ENCODE data around the genes PLAAT4 and KCNK4.

GRCh38 chr11:63306048-63306542, 16.4 kb downstream of the SLC22A10 start:
- RRBS, 2 experiments, result no CpG with 5 or more reads among the region's 3 CpGs

GRCh38 chr11:63536357-63537147, at the start of gene PLAAT4:
Gene PLAAT4, plus strand, starts transcription at chr11:63536808.
- RRBS, 2 experiments, result no CpG with 5 or more reads among the region's 12 CpGs

DNA sequence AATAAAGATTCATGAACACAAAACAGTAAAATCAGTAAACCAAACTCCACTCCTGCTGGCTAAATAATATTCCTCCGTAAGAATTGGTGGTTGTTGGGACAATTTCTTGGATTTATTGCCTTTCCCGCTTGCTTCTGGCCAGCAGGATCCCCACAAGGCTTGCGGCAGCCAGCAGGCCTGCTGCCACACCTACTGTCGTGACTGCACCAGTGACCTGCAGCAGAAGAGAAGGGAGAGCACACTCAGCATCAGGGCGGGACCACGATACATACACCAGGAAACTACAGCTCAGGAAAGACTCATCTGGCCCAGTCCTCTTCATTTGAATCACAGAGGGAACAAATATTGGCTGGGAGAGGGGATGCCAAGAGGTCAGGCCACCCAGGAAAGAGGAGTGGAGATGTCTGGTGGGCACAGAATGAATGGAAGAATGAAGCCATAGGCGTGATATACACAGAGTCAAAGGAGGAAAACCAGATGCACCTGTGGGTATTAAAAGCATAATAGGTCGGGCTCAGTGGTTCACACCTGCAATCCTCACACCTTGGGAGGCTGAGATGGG, 10.2 kb downstream of the PLAAT2 start:
- RRBS, 2 experiments, result no CpG with 5 or more reads among the region's 8 CpGs

GRCh38 chr11:63566904-63567932, 4.0 kb upstream of the PLAAT2 start:
- RRBS, 2 experiments, result no CpG with 5 or more reads among the region's 5 CpGs

- RRBS, 2 experiments, result no CpG with 5 or more reads among the region's 4 CpGs
These were observed 8.1 kb upstream of the PLAAT3 start for GRCh38 chr11:63622250-63622903.

- RRBS, 2 experiments, result 1 to 2% methylated on average over 21 of the region's 55 CpGs
These were observed 406 bp downstream of the ATL3 start for GRCh38 chr11:63670643-63671297.

GRCh38 chr11:63763358-63763889, 5.2 kb downstream of the ZFTA start:
- RRBS, 2 experiments, result 14 to 40% methylated on average over 29 of the region's 64 CpGs

GRCh38 chr11:63813925-63814414, 714 bp downstream of the SPINDOC start:
- RRBS, 2 experiments, result under 1 to 2% methylated on average over 14 to 17 of the region's 32 CpGs

DNA sequence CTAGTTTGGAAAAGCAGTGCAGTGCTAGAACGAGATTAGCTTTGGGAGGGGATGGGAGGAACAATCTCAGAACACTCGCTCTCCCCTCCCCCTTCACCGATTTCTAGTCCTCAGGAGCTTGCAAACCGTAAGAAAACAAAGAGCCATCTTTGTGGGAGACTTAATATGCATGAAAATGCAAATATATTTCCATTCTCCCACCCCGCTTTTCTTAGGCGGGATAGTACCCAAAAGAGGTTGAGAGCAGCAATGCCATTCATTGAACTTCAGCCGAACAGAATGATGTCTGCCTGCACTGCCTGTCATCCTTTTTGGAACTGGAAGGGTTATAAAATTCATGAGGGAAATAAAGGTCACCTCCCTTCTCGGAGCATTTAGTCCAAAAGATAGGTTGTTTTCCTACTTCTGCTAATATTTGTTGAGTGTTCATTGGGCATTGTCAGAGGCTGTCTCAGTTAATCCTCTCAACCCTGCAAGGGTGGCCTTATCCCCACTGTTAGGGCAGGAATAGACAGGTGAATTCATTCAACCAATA, 1.2 kb downstream of the SPINDOC start:
- RRBS, 2 experiments, result no CpG with 5 or more reads among the region's 8 CpGs

GRCh38 chr11:63887136-63888034, 29.6 kb downstream of the RCOR2 start:
- RRBS, 2 experiments, result no CpG with 5 or more reads among the region's 8 CpGs

DNA sequence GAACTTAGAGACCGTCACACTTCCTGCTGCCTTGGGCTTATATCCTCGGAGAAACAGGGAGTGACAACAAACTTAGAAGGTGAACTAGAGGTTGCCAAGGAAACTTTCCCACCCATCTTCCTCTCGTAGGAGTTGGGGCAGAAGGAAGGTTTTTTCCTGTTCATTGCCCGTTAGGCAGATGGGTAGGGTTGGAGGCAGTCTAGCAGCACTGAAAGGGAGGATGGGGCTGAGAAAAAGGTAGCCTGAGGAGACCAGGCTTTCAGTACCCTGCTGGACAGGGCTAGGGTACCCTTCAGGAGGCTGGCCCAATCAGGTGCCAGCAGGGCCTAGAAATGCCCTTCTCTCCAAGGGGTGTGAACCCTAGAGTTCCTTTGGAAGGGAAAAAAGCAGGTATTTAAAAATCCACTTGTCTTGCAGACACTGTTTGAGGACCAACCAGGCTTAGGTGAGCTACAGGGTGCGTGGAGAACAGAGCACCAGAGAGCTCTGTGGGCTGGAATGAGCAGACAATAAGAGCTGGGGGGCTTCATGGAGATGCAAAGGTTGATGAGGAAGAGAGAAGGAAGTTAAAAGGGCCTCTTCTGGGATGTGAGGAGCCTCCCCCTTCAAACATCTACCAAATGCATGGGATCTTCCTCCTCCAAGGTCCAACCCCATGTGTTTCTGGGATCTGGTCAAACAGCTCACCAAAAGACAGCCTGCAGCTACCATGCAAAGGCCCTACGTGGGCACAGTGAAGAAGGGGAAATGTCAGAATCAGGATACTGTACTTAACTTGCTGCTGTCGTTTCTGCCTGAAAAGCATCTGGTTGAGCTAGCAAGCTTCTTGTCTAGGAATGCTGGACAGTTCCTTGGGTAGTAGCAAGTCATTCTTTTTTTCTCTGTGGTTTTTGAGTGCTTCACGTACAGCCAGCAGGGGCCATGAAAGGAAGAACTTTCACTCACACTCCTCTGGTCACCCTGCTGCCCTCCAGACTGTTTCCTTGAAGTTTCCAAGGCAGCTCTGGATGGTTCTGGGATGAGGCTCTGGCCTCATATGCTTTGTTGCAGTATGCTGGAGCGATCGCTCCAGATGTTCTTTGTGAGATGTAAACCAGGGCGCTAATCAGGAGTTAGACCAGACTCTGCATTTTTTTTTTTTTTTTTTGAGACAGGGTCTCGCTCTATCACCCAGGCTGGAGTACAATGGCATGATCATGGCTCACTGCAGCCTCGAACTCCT, 25.0 kb downstream of the RCOR2 start:
- RRBS, 2 experiments, result no CpG with 5 or more reads among the region's 13 CpGs

- RRBS, 2 experiments, result no CpG with 5 or more reads among the region's 7 CpGs
These were observed 4.0 kb downstream of the NAA40 start for GRCh38 chr11:63942640-63943275.

DNA sequence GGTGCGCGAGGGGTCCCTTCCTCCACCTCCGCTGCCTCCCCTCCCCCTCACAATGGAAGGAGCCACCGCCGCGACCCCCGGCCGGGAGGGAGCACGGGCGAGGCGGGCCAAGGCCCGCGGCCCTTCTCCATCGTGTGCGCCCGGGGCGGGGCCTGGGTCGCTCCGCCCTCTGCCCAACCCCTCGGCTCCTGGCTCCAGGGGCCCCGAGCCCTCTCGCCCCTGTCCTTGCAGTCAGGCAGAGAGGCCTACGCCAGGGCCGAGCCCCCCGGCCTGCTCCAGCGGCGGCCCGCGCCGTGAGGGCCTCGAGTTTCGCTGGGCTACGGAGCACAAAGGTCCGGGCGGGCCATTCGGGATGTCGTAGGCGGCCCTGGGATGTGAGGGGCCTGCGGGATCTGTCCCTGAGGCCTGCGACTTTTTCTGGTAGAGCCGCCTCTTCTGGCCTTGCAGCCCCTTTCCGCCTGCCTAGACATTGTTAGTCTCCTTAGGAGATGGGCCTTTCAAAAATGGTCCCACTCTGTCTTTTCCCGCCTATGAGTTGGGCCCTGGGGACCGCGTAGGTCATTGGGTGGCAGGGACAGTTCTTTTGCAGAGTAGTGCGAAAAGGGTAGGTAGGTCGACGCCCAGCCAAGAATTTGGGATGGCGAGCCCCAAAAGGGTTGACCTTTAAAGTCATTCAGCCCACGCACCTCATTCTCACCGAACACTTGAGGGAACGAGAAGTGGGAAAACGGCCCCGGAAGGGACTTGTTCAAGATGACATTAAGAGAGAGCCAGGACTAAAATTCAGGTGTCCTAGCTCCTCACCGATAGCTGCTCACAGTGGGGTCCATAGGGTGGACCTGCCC, 603 bp downstream of the OTUB1 start:
- RRBS, 2 experiments, result 1% methylated on average over 19 of the region's 55 CpGs

GRCh38 chr11:64000112-64000434, 13.8 kb downstream of the OTUB1 start:
- RRBS, 2 experiments, result 3 to 4% methylated on average over 12 of the region's 27 CpGs

DNA sequence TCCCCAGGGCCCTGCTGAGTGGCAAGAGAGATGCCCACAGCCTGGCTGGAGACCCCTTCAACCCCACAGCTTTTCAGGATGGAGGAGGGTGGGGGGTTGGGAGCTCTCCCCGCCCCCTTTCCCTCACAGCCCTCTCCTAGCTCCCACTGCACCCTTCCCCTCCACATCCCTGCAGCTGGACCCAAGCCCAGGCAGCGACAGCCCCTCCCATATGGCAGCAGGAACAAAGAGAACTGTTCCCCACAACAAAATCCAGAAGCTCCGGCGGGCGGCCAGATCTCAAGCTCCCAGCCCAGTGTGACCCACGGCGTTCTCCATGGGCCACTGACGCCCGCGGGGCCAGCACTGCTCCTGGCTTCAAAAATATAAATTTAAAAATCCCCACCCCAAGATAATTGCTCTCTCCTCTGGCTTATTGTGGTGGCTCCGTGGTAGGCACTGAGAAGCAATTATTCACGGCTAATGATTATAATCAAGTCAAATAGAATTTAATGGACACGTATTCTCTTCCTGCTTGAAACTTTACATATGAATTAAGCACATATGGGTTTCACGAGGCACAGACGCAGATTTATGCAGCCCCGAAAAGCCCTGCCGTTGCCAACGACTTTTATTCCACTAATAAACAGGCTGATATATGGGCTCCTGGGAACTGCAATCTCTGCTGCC, 17.6 kb downstream of the MACROD1 start:
- RRBS, 2 experiments, result no CpG with 5 or more reads among the region's 18 CpGs

GRCh38 chr11:64164558-64165313, 1.2 kb downstream of the MACROD1 start:
- RRBS, 2 experiments, result 32 to 42% methylated on average over 5 of the region's 19 CpGs

DNA sequence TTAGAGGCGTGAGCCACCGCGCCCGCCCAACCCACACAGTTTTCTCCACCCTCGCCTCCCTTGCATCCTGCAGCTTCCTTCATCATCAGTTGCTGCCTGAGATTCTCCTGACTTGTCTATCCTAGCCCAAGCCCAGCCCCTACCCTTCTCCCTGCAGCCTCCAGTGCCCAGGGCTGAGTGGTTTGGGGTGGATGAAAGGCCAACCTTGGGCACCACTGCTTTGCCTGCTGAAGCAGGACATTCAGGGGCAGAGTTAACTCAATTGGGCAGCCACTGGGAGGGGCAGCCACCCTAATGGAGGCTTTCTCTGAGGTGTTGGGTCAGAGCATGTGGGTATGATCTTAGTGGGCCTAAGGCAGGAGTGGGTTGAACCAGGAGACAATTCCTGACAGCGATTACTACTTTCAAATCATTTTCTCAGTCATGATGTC, 1.2 kb upstream of the ENSG00000286264 start:
- RRBS, 2 experiments, result no CpG with 5 or more reads among the region's 6 CpGs

DNA sequence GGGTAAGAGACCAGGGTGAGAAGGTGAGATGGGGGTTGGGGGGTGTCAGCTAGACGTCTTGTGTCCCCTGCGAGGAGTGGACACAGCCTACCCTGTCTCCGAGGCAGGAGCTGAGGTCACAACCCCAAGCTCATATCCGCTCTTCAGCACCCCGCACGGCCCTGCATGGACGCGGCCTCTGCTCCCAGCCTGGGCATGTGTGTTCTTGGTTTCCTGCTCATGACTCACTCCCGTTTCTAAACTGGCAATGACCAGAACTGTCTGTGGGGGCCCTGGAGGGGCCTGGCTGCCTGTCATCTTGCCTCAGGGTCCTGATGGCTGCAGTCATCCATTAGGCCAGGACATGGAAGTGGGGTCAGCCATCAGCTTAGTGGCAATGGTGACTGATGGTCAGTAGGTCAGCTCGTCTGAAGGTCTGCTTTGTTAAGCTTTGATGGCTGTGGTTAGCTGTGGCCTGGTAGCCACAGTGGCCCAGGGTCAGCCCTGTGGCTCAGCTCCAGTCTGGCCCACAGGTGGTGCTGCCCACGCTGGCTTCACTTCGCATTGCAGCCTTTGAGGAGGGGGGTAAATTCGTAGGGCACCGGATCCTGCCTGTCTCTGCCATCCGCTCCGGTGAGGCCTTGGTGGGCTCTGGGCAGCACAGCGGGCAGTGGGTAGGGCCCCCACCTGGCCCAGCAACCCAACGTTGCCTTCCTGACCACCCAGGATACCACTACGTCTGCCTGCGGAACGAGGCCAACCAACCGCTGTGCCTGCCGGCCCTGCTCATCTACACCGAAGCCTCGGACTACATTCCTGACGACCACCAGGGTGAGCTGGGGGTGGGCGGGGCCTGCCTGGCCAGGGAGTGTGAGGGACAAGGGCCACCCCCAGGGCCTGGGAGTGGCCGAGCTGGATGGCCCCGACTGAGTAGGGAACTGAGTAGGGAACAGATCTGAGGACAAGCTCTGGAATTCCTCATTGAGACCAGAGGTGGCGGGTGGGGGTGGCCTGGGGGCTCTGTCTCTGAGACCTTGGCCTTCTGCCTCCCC, 12.0 kb downstream of the PLCB3 start:
- RRBS, 2 experiments, result no CpG with 5 or more reads among the region's 30 CpGs

- RRBS, 2 experiments, result 16 to 19% methylated on average over 9 to 11 of the region's 14 CpGs
These were observed at the start of gene KCNK4 for GRCh38 chr11:64291064-64291416. Gene KCNK4, plus strand, starts transcription at chr11:64291302.

Measured in bronchial epithelial cell (primary cell).